ENCODE measurements around the gene YARS1.

DNA sequence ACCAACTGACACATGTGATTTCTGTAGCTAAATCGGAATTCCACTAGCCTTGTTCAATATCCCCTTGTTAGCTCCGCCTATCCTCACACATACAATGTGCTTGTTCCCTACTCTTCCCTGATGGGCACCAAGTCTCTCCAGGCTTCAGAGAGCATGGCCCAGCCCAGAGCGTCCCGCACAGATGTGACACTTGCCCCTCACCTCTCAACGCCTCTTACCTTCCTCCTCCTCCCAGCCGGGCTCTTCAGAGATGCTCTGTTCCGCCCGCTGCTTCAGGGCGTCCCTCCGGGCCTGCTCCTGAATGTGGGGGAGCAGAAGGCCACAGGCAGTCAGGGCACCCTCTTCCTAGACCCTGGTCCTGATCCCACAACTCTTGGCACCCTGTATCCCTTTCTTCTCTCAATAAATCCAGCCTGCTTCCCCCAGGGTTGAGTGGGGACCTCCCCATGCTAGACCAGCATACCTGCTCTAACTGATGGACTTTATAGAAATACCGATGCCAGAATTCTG is 15.5 kb downstream of the TSSK3 start:
- RRBS, result 93% methylated on average over 5 of the region's 11 CpGs

DNA sequence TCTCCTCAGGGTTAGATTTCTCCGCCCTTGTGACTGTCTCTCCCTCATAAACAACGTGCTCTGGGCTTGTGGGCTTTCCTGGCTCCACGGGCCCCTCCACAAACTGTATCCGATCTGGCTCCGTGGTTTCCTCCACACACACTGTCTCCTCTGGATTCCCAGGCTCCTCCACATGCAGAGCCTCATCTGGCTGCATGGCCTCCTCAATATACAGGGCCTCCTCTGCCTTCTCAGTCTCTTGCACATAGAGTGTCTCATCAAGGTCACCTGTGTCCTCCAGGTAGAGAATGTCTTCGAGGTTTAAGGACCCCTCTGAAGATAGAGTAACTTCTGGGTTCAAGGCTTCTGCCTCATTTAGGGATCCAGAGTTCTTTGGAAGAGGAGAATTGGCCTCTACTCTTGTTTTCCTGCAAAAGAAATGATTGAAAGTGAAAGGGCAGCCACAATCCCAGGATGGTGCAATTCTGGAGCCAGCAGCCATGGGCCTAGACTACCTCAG is 6.9 kb downstream of the SYNC start:
- RRBS, result no CpG with 5 or more reads among the region's 6 CpGs

DNA sequence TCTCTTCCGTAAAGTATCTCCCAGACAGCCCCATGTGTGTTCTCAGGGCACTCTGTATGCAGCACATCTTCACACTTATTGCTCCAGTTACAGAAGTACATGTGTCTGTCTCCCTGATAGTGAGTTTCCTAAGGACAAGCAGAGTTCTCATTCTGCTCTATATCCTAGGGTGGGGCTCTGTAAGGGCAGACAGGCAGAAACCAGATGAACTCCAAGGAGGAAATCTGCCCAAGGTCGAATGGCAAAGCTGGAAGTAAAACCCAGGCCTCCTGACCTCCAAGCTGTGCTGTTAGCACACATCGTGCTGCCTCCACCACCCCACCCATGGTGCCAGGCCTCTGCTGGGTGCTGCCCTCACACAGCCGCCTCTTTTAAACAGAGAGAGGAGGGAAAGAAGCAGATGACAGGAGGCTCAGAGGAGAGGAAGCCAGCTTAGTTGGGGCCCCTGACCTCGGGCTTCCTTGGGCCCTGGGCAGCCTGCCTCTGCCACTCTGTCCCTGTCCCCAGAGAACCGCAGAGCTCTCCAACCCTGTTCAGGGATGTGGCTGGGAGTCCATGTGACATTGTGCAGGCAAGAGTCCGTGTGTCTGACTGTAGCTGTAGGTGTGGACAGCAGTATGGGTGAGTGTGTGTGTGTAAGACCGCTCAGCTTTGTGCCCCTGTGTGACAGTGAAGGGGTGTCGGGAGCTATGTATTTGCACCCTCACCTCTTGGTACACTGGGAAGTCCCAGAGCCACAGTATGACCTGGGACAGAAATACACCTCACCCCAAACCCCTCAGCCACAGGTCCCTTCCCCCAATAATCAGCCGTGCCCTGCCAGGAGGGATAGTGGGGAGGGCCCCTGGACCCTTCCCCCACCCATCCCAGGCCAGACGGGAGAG is 1.1 kb downstream of the SYNC start:
- RRBS, result no CpG with 5 or more reads among the region's 11 CpGs

DNA sequence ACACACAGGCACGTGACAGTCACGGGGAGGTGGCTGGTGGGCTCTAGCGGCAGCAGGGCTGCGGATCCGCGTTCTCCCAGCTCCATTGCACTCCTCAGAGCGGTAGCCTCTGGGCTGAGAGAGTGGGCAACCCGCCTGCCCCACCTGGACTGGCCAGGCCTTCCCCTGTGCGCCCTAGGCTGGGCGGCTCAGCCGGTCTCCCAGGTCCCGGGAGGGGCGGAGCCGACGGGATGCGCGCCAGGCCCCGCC is 12.0 kb downstream of the KIAA1522 start:
- RRBS, result 1% methylated on average over 7 of the region's 18 CpGs

- RRBS, result no CpG with 5 or more reads among the region's 6 CpGs
Measured at GRCh38 chr1:32755665-32756441, 14.2 kb downstream of the KIAA1522 start.

DNA sequence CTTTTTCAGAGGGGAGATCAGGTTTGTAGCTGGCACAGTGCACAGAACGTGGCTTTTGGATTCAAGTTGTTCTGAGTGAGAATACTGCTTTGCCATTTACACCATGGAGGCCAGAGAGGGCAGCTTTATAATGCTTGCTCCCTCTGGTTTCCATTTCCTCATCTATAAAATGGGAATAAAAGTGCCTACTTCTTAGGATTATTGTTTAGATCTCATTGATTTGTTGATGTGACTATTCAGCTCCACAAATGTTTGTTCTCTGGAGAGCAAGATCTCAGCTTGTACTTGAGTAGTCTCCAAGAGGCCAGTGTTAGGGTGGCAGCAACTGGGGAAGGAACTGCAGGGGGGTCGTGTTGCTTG is 20.3 kb downstream of the KIAA1522 start:
- RRBS, result no CpG with 5 or more reads among the region's 2 CpGs

- RRBS, result 96% methylated on average over 5 of the region's 25 CpGs
Measured at GRCh38 chr1:32770214-32770740, 28.6 kb downstream of the KIAA1522 start.

GRCh38 chr1:32806762-32807634 is 10.2 kb downstream of the YARS1 start:
- RRBS, result no CpG with 5 or more reads among the region's 4 CpGs

GRCh38 chr1:32816335-32817445 is at the start of gene YARS1:
TSS of gene YARS1 (minus strand) at chr1:32817358.
- RRBS, result 1% methylated on average over 17 of the region's 42 CpGs

GRCh38 chr1:32863164-32864108 is 7.3 kb downstream of the FNDC5 start:
- RRBS, result no CpG with 5 or more reads among the region's 5 CpGs

DNA sequence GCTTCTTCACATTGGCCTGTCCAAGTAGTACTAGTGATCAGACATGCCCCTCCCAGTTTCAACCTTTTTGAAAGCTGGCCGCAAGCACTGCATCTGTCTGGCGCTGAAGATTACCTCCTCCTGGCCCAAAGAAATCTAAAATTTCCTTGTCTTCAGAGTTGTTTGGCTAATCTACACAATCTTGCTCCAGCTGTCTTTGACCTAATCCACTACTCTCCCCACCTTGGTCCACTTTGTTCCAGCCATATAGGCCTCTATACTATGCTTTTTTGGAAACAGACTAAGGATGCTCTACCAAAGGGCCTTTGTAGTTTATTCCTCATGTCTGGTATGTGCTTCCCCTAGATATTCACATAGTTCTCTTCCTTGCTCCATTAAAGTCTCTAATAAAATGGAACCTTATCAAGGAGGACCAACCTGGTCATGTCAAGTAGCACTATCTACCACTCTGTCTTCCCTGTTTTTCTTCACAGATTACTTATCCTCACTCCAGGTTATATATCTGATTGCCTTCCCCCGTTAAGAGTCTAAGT is 31.5 kb upstream of the TMEM54 start:
- RRBS, result no CpG with 5 or more reads among the region's 3 CpGs

DNA sequence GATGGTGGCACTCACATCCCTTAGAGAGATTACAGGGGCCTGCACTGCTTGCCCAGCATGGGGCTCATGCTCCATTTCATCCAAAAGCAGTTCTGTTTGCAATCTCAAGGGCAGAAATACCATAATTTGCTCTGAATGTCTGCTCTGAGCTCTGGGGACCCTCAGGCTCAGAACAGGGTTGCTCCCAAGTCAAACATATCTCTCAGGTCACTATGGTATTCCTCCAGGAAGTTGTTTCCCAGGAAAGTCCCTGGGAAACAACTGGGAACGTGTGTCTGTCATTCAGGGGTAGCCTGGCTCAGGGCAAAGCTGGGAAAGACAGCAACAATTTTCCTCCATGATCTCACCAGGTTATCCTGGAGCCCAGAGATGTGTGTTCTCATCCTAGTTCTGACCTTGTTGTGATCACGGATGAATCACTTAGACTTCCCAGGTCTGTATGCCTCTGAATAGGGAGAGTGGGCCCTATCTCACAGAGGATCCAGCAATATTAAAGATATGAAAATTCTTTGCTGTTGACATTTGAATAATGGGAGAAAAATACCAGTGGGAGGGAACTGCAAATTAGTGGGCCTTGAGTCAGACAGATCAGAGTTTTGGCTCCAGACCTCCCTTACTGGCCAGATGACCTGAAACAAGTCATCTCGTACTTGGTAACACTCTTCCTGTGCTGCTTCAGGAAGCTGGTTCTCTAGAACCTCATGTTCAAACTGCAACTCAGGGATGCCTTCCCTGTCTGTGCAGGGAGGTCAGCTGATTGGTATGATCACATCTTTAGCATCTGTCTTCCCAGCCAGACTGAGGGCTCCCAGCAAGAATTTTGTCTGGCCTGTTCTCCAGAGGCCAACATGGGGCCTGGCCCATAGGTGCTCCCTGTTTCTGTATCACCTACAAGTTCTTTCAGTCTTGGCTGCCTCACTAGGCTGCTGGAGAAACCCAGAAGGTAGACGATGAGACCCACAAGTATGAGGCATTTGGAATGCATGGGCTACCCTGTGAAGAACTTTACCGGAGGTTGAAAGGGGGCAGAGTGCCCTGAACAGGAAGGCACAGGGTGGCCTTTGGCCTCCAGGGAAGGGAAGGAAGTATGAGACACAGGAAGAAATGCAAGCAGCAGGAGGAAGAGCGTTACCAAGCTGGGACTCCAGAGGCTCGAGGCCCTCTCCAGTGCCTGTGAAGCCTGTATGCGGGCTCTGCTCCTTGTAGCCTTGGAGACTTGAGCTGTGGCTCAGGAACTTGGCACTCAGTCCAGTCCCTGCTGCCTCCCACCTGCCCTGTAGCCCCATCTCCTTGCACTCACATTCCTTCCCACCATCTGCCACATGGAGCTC is 33.0 kb upstream of the RNF19B start:
- RRBS, result no CpG with 5 or more reads among the region's 8 CpGs

GRCh38 chr1:33008344-33009087 is 28.2 kb downstream of the AK2 start:
- RRBS, result no CpG with 5 or more reads among the region's 9 CpGs

DNA sequence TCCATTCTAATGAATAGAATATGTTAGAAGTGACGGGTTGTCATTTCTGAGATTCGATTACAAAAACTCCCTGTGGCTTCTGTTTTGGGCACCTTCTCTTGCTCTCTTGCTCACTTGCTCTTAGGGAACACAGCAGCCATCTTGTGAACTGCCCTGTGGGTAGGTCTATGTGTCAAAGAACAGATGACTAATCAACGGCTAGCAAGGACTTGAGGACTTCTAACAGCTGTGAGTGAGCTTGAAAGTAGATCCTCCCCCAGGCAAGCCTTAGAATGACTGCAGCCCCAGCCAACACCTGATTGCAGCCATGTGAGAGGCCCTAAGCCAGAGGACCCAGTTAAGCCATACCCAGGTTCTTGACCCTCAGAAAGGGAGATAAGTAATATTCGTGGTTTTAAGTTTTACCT is 49.4 kb downstream of the AZIN2 start:
- RRBS, result no CpG with 5 or more reads among the region's 4 CpGs

DNA sequence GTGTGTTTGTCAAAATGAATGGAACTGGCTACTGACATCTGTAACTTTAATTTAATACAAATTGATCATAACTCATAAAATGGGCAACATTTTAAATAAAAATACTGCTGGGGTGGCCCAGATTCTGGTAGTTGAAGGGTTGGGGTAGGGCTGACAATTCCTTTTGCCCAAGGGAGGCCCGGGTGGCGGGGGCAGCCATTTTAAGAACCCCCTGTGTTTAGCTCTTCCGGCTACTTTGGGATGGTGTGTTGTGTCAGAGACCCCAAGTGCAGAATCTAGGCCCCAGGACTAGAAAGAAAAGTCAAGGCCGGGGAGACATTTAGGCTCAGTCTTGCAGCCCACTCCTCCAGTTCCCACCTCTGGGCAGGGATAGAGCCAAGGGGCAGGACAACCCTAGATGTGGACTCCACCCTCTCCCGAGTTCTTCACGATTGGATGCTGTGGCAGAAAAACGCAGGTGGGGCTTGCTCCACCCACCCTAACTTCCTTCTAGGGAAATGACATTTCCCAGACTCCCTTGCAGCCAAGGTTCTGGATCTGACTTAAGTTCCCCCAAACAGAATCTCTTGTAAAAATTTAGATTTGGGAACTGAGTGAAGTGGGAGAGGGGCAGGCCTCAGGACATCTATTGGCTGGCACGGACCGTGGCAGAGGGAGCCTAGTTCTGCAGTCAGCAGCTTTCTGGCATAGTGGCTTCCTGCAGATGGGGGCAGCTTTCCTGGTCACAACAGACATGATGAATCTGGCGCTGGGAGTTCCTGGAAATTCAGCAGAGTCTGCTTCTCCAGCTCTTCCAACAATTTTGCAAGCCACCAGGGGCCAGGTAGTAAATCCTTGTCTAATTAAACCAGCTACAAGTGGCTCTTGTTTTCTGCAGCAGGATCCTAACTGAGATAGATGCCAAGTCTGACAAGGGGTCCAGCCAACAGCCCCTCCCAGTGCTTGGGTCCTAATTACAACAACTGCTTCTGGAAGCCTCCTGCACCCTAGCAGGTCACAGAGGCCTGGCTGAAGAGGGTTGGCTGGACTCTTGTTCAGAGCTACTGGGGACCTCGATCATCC is 36.1 kb downstream of the TRIM62 start:
- RRBS, result 100% methylated on average over 2 of the region's 11 CpGs

DNA sequence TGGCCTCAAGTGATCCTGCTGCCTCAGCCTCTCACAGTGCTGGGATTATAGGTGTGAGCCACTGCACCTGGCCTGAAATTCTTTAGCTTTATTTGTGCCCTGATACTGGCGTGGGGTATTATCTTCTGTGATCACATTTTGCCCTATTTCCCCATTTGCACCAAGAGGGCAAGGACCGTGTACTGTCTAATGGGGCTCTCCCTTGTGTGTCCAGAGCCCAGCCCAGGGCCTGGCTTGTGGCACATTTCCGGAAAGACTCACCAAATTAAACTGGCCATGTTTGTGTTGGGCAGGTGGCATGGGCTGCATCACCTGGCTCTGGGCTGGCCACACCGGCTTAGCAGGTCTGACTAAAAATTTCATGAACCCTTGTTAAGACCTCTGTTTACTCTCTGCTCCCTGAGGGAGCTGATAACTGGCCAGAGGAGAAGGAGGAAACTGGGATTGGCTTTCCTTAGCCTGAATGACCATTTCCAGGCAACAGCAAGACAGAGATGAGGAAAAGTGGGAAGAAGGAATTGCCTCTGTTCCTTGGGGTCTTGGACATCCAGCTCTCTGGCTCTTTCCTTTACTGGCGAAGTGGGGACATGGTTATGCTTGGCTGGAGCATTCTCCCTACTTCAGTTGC is 32.0 kb downstream of the TRIM62 start:
- RRBS, result 87% methylated on average over 2 of the region's 5 CpGs

DNA sequence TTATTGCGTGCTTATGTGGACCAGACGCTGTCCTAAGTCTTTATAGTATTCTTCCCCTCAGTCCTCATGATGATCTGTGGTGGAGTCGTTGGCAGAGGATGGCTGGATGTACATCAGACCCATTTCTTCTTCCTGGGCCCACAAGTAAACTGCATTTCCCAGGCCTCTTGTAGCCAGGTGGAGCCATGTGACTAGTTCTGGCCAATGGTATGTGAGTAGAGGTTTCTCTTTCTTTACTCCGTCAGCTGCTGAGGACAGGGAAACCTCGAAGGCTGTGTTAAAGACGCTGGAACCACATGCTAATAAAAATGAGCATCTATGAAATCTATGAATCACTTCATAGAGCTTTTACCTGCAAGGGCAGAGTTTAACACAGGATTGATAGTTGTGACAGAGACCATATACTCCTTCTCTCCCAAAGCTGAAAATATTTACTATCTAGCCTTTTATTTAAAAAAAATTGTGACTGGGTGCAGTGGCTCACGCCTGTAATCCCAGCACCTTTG is 18.7 kb upstream of the ZNF362 start:
- RRBS, result no CpG with 5 or more reads among the region's 7 CpGs

DNA sequence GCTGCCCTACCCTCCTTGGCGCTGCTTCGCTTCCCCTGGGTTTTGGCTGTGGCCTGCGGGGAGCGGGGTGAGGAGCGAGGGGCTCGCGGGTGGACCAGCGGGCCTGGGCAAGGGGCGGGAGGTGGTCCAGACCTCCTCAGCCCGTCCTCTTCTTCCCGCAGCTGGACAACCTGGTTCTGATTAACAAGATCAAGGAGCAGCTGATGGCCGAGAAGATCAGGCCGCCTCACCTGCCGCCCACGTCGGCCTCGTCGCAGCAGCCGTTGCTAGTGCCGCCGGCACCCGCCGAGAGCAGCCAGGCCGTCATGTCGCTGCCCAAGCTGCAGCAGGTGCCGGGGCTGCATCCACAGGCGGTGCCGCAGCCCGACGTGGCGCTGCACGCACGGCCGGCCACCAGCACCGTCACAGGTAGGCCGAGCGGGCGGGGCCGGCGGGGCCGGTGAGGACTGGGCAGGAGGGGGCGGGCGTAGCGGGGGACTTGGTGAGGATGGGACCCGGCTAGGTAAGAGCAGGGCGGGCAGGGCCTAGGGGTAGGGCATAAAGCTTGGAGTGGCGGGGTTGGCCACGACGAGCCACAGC is 20.0 kb downstream of the ZNF362 start:
- RRBS, result 89% methylated on average over 23 of the region's 49 CpGs

GRCh38 chr1:33345127-33345969 is 24.4 kb upstream of the A3GALT2 start:
- RRBS, result no CpG with 5 or more reads among the region's 2 CpGs

GRCh38 chr1:33361434-33362046 is 40.6 kb upstream of the A3GALT2 start:
- RRBS, result no CpG with 5 or more reads among the region's 11 CpGs